LUHMES (cell line): Measurements from ENCODE around the gene BEAN1.

- PRO-cap: no peak
These were observed 52.9 kb downstream of the CDH11 start for GRCh38 chr16:65068906-65069349.

DNA sequence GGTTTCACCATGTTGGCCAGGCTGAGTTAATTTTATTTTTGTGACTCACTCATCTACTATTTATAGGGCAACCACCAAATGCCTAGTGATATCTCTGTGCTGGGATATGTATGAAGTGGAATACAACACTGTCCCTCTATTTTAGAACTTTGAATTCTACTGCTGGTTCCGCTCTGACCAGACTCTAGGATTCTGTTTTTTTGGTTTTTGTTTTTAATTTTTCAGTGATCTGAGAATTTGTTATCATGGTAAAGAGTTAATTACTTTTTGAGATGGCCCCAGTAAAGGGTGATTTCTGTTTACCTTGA lies 188.7 kb upstream of the CDH11 start:
- PRO-cap: no peak

DNA sequence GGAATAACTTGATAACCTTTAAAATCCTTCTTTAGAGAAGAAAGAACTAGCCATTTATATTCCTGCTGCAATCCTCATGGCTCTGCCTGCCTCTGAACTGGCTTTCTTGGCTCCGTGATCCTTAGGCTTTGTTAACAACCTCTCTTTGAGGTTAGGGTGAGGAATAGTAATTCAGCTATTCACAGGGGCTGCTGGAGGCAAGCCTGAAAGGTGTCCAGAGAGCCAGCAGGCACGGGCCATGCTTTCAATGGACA lies 530.2 kb upstream of the CDH11 start:
- PRO-cap: no peak

DNA sequence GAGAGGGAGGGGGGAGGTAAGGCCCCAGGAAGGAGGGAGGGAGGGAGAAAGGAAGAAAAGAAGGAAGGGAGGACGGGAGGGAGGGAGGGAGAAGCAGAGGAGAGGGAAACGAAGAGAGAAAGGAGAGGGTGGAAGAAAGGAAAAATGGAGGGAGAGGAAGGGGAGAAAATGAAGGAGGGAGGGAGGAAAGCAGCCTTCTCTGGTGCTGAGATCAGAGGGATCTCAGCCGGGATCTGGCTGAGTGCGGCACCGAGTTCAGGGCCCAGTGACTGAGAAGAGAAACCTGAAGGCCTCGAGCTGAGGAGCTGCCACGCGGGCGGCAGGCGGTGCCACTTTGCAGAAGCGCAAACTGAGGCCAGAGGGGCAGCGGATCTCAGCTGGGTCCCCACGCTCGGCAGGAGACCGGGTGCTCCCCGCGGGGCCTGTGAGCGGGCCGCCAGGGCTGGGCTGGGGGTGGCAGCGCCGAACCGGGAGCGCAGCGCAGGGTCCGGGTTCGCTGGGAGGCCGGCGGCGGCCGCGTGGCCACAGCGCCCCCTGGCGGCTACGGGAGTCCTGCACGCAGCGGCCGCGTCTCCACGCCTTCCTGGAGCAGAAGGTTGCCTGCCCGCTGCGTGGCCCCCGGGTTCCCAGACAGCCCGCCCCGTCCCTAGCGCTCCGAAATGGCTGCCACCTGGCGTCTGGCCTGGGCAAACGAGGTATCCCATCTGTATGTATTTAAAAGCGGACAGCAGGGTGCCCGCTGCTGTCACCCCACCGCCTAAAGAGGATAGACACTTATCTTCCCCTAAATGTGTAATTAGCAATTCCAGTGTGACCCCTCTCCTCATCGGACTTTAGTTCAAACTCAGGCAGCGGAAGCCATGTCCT lies 96.2 kb upstream of the CDH5 start:
- PRO-cap: no peak

GRCh38 chr16:66359618-66360239 lies 6.8 kb upstream of the CDH5 start:
- PRO-cap: no peak

GRCh38 chr16:66381944-66383257 lies 15.9 kb downstream of the CDH5 start:
- PRO-cap: no peak

DNA sequence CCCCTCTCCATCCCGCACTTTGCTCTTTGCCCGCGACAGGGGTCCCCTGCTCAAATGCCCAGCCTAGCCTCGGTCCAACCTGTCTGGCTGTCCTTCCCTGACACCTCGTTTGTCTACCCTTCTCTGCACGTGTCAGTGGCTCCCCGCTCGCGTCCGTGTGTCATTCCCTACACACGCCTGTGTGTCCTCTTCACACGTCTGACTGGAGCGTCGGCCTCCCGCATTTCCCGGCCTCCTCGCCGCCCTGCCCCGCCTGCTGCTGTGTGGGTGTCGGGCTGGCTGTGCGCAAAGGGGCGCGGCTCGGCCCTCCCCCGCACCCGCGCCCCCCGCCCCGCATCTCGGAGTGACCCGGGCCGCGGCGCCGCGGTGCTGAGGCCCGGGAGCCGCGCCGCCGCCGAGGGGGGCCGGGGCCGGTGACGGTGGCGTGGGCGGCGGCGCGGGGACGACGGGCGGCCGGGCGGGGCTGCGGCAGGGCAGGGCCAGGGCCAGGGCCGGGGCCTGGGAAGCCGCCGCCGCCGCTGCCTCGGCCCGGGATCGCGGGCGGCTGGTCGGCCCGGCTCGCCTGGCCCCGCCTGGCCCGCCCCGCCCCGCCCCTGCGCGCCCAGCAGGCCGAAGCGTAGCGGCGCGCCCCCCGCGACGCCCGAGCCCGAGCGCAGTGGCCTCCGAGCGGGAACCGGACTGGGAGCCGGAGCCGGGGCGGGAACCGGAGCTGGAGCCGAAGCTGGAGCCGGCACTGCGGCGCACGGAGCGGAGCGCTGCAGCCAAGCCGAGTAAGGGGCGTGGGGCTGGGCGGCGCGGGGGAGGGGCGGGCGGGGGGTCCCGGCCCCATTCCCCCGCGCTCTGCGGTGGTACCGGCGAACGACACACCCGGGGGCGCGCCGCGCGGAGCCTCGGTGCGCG lies at the start of gene BEAN1:
Gene BEAN1 (plus strand): TSS at position 634 of the 900 bp plus-strand sequence.
- PRO-cap: unidirectional peak, plus-strand start at position 684 of the sequence

GRCh38 chr16:66516092-66516686 lies 33.7 kb downstream of the TK2 start:
- PRO-cap: no peak

DNA sequence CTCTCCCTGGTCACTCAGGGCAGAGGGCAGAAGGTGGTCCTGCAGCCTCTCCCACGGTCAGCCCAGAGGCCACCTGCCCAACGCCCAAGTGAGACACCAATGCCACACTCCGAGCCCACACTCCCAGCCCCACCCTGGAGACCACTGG lies 1.2 kb downstream of the CMTM3 start:
- PRO-cap: no peak

- PRO-cap: no peak
These were observed 3.8 kb downstream of the CMTM3 start for GRCh38 chr16:66608107-66608863.

GRCh38 chr16:66613902-66615065 lies 9.8 kb downstream of the CMTM3 start:
- PRO-cap: no peak

GRCh38 chr16:66617807-66618200 lies 13.3 kb downstream of the CMTM3 start:
- PRO-cap: no peak

GRCh38 chr16:66627556-66628204 lies 23.2 kb downstream of the CMTM3 start:
- PRO-cap: no peak

- PRO-cap: no peak
These were observed 7.9 kb downstream of the DYNC1LI2 start for GRCh38 chr16:66743517-66743841.

GRCh38 chr16:66843946-66844272 lies 305 bp upstream of the CA7 start:
- PRO-cap: no peak

- PRO-cap: no peak
These were observed 2.3 kb downstream of the CIAO2B start for GRCh38 chr16:66931787-66932447.

DNA sequence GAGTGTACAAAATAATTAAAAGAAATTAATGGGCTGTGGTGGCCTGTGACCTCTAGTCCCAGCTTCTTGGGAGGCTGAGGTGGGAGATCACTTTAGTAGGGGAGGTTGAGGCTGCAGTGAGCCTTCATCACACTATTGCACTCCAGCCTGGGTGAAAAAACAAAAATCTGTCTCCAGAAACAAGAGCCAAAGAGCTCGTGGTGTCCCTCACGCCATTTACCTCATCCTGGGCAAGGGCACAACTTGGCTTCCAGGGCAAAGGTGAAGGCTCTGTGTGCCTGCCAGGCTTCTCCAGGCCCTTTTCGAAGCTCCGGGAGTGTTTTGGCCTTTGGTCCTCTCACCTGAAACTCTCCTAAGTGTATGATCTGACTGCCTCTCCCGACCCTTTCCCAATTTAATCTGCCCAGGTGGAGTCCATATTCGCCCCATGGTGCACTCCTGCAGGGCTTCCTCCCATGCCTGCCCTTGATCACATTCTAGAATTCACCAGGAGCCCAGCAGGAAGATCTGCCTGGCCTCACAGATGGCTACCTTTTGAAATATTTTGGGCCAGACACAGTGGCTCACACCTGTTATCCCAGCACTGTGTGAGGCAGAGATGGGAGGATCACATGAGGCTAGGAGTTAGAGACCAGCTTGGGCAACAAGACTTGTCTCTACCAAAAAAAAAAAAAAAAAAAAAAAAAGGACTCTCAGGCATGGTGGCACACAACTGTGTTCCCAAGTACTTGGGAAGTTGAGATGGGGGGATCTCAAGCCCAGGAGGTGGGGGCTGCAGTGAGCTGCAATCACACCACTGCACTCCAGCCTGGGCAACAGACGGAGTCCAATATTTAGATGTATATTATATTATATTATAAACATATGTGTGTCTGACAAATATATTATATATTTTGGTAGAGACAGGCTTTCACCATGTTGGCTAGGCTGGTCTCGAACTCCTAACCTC lies 11.4 kb upstream of the CES3 start:
- PRO-cap: no peak

DNA sequence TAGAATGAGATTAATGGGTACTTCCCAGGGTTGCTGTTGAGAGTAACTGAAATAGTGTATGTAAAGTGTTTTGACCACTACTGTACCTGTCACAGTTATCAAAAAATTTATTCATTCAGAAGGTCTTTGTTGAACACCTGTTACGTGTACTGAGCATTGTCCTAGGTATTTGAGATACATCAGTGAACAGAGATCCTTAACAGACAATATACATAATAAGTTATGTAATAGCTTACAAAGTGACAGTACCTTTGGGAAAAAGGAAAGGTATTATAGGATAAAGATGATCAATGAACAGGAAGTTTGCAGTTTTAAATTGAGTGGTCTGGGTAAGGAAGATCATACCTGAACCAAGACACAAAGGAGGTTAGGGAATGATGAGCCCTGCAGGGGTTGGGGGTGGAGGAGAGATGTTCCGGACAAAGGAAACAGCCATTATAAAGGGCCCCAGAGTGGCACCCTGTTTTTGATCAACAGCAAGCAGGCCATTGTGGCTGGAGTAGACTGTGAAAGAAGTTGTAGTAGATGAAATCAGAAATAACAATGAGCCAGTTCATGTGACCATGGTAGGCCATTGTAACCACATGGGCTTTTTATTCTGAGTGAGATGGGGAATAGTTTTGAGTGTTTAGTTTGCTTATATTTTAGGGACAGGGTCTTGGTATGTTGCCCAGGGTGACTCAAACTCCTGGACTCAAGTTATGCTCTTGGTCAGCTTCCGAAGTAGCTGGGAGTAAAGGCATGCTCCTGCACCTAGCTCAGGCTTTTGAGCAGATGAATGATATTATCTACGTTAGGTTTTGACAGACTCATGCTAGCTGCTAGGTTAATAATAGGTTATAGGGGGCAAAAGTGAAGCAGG lies 11.8 kb downstream of the CBFB start:
- PRO-cap: no peak

GRCh38 chr16:67095301-67095945 lies 14.3 kb upstream of the PHAF1 start:
- PRO-cap: no peak

DNA sequence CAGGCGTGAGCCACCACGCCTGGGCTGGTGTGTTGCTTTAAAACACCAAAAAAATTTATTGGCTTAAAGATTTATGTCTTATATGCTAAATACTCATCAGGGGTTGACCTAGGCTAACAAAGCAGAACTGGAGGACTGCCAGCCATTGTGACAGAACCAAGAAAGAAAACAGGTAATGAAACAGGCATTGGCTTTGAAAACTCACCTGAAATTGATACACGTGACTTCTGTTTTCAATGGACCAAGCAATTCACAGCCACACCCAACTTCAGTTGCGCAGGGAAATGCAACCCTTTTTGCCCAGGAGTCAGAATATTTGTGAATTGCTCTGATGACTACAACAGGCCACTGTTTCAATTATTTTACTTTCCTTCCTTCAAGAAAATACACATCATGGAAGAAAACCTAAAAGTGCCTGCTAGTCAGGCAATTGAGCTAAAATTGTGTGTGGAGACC lies 4.8 kb upstream of the PHAF1 start:
- PRO-cap: no peak